ENCODE measurements around a stretch of chr1.

DNA sequence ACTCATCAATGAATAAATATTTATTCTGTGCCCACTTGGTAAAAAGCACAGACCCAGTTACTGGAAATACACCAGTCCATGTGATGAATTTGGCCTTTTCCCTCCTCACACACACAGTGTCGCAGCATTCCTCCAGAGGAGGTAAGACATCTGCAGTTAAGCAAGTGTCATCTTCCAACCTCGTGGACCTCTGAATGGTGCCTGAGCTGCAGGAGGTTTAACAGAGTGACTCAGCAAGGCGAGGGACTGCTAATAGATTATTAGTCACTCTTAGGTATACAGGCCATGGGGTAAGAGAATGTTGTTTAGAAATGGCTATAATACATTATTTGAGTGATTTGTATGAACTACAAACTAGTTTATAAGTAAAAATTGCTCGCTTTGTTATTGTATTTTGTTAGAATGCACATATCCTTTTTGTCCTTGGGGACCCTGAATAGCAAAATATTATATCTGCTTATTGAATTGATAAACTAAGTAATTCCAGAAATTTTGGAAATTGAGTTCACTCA, 8.5 kb upstream of the LRRC8B start:
- RRBS = no CpG with 5 or more reads among the region's 4 CpGs

DNA sequence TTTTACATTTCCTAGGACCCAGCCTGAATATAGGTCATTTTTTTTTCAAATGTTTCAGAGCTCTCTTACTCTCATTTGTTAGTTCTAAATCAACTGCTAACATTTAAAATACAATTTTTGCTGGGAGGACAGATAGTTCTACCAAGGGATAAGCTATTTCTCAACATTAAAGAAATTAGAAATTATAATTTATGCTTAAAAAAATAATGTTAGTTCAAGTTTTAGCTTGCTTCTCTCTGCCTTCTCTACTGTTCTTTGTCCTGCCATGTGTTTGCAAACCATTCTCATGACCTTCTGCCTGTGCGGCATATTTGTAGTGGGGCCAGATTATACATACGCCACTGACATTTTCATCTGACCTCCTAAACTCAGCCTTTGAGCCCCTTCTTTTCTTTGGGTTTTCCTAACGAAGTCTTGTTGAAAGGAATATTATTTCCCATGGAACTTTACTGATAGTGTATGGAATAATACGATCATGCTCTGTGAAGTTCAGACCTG, 15.4 kb downstream of the LRRC8D start:
- RRBS = no CpG with 5 or more reads among the region's 4 CpGs

DNA sequence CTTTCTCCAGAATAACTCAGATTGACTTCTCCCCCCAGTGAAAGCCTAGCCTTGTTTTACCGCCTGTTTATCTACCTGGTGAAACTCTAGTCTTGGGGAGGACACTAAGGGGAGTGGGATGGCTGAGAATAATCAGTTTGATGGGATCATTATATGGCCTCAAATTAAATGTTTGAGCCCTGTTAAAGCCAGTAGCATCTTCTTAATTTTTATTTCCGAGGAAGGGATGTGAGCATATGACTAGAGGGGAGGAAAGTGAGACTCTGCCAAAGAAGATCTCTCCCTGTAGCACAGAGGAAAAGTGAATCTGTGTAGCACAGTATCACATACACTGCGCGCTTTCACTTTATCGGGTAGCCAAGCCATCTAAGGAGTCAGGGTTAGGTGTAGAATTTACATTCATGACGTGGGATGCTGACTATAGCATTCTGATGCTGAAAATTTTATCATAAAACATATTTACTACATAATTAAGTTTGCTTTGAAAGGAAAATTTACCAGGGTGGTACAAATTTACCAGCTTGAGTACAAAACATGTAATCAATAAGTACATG, 24.0 kb downstream of the LRRC8D start:
- RRBS = no CpG with 5 or more reads among the region's 6 CpGs

GRCh38 chr1:89872072-89872636, 51.3 kb downstream of the LRRC8D start:
- RRBS = no CpG with 5 or more reads among the region's 9 CpGs

- RRBS = no CpG with 5 or more reads among the region's 2 CpGs
Measured at GRCh38 chr1:90027298-90027747, 32.4 kb downstream of the ZNF326 start.

DNA sequence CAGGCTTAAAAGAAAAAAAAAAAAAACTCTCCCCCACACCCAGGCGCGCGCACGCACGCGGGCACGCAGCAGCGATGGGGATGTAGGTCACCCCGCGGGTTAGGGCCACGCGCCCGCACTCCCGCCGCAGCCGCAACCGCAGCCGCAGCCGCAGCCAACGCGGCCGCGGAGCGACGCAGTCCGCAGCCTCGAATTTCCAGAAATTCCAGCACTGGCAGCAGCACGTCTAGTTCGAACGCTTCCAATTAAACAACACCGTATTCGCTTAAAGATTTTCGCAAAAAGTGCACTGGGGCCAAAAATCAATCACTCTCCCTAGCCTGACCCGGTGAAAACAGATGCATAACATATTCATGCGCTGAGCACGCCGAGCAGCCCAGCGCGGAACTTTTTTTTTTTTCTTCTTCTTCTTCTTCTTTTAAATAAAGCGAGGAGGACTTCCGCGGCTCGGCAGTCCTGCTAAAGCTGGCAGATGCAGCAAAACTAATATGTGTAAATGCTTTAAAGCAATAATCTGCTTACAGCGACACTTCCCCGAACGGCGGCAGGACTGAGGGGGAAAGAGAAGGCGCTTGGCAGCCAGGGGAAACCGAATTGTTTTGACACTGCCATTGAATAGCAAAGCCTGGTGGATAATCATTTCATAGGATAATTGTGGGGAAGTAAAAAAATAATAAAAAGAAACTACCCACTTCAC, 13.5 kb upstream of the BARHL2 start:
- RRBS = no CpG with 5 or more reads among the region's 49 CpGs

DNA sequence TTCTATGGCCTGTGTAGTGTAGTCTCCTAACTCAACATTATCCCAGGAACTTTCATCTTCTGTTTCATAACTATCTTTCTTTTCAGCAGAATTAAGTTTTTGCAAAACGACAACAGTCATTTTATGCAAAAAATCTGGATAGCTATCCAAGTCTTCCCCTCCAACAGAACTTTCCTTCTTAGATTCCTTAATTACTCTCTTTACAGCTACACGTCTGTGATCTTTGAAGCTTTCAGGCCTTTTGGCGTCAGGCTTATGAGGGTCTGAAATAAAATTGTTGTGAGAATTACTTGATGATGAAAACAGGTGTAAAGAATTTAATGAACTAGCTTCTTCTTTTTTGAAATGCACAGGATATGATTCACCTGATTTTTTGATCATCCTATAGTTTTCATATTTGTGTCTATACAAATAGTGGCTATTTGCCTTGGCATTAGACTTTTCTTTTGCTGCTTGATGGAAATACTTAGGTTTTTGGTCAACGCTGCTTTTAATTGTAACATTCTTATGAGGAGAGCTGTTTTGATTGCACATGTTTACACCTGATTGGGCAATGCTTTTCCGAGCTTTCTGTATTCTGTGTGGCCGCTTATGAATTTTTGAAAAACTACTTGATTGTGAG, 83.0 kb downstream of the ZNF644 start:
- RRBS = no CpG with 5 or more reads among the region's 6 CpGs

DNA sequence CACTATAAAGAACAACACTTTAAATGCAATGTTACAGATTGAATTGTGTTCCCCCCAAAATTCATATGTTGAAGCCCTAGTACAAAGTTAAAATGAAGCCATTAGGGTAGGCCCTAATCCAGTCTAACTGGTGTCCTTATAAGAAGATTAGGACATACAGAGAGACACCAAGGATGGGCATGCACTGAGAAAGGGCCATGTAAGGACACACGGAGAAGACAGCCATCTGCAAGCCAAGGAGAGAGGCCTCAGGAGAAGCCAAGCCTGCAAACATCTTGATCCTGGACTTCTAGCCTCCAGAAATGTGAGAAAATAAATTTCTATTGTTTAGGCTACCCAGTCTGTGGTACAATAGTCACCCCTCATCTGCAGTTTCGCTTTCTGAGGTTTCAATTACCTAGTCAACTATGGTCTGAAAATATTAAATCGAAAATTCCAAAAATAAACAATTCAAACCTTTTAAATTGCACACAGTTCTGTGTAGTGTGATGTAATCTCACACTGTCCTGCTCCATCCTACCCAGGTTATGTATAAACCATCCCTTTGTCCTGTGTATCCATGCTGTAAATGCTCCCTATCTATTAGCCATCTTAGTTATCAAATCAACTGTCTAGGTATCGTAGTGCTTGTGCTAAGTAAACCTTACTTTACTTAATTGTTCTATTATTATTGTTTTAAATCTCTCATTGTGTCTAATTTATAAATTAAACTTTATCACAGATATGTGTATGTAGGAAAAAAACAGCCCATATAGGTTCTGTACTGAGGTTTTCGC, 52.6 kb downstream of the ZNF644 start:
- RRBS = no CpG with 5 or more reads among the region's 5 CpGs

- RRBS = no CpG with 5 or more reads among the region's 2 CpGs
Measured at GRCh38 chr1:91499699-91500238, 882 bp upstream of the CDC7 start.

DNA sequence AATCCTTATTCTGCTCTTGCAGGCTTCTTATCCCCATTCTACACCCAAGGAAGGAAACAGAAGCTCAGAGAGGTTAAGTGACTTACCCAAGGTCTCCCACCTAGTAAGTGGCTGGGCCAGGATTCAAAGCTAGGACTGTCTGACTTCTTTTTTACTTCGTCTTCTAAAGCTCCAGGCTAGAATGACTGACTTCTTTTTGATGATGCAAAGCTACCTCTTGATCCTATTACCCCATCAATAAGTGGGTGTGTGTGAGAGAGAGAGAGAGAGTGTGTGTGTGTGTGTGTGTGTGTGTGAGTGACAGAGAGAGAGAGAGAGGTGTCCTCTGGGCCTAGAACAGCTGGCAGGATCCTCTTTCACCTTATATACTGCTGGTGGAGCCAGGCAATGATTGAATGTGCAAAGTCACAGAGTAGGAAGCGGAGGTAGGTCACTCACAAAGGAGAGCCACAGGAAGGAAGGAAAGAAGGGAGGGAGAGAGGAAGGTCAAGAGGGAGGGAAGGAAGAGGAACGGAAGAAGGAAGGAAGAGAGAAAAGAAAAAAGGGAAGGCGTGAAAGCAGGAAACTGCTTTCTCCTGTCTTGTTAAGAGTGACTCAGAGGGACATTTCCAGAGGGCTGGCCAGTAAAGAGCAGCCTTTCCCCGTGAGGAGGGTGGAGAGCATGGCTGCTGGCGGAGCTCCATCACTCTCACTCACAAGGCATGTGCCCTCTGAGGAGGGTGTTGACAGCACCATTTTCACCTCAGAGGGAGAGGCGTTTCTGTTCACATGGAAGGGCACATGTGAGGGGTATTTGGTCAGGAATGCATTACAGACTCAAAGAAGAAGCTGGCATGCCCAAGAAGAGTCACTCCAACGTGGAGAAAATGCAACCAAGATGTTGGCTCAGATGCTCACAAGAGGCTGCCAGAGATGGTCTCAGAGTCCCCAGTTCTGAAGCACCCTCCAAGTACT, 69.0 kb downstream of the CDC7 start:
- RRBS = no CpG with 5 or more reads among the region's 8 CpGs

DNA sequence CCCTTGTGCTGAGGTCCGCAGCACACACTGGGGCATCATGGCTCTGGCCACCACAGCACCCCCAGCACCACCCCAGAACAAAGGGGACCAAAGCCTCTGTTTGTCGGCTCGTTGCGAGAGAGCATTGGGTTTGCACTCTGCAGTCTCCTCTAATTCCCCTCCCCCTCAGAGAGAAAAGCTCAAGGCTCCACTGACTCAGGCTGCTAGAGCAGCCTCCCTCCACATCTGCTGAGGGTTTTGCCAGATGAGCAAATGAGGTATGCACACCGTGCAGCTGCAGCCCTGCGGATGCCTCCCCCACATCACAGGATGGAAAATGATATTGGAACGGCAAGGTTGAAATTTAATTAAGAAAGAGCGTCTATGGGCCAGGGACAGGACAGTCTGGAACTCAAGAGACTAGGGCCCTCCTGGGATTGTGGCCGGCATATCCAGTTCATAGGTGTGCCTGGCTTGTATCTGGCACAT, 154.6 kb downstream of the TGFBR3 start:
- RRBS = no CpG with 5 or more reads among the region's 9 CpGs

- RRBS = no CpG with 5 or more reads among the region's 10 CpGs
Measured at GRCh38 chr1:91736034-91736580, 149.8 kb downstream of the TGFBR3 start.

DNA sequence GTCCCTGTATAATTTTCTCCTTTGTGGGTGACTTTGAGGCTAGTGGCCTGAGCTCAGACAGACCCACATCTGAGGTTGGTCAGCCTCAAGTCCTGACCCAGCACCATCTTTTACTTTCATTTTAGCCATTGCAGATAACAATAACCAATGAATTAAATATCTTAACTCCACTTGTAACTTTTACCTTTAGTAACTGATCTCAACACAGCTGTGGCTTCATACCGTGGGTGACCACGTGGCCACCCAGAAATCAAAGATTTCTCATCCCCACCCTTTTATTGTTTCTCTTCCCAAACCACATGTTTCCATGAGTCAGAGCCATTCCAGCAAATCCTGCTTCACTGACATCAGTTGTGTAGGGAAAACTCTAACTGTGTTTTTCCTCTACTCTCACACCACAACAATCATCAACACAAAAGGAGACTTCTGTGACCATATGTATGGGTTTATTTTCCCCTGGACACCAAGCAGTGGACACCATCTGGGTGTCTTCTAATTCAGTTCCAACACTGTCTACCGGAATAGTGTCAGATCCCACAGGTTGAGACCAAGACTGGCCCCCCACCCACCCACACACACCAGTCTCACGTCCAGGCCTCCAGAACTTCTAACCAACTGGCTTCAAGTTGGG, 25.0 kb upstream of the BRDT start:
- RRBS = no CpG with 5 or more reads among the region's 4 CpGs

GRCh38 chr1:92360069-92360469, 61.2 kb downstream of the RPAP2 start:
- RRBS = no CpG with 5 or more reads among the region's 3 CpGs

GRCh38 chr1:92537978-92538326, 51.2 kb upstream of the GFI1 start:
- RRBS = no CpG with 5 or more reads among the region's 2 CpGs

GRCh38 chr1:92842770-92843274, 11.0 kb downstream of the RPL5 start:
- RRBS = no CpG with 5 or more reads among the region's 1 CpG

DNA sequence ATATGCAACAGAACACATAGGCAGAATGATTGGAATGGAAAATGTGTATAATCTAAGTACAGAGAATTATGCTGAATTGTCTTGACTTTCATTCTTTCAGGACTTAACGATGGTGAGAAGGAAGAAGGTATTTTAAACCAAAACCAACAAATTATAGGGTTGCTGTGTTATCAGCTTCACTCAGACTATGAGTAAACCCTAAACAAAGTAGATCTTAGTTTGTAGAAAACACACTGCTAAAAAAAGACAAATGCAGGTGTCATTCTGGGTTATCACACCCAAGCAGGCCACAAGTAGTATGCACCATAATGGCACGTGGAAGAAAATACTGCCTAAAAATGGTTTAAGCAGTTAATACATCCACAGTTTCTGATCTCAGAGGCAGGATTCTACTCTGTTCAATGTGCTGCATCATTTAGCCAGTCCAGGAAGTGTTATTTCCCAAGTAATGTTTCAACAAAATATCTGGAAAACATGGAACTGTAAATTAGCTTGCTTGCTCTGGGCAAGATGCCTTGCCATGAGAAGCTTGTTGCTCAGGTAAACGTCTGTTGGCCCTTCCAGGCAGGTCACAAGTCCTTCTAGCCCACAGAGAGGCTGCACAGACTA, 4.2 kb downstream of the DIPK1A start:
- RRBS = no CpG with 5 or more reads among the region's 3 CpGs

DNA sequence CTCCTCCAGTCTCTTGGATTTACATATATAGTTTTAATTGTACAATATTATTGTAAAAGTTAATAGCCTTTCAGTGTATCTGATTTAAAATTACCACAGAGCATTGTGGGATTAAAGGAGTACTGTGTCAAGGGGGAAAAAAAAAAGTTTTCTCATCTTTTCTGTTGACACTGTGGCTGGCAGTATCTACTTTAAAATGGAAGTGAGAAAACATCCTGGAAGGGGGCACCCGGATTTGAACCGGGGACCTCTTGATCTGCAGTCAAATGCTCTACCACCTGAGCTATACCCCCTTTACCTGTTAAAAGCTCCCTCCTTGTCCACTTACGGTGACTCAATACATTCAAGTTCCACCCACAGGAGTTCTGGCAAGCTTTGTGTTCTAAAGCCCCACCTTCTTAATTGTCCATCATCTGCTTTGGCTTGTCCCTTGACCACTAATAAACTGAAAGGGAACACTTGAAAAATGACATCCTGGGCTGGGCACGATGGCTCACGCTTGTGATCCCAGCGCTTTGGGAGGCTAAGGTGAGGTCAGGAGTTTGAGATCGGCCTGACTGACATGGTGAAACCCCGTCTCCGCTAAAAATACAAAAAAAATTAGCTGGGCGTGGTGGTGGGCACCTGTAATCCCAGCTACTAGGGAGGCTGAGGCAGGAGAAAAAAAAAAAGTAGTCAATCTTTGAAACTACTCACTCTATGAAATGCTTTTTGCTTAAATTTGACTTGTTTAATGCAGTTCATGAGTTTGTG, 68.3 kb downstream of the FNBP1L start:
- RRBS = no CpG with 5 or more reads among the region's 10 CpGs

DNA sequence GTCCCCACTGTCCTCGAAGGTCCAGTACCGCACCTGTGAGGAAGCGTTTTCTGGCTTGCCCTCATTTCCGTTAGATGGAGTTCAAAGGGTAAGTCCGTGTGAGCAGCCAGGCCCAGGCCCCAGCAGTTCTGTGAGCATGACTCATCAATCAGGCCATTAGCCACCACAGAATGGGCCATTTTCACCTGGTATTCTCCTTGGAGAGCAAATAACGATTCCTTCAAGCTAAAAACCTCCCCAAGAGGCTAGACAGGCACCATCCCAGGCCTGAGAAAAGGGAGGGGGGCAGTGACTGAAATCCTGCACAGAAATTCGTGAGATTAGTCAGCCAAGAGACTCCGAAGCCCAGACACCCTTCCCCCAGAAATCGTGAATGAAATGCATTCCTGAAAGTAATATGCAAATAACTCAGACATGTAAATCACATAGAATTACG, 66.0 kb downstream of the BCAR3 start:
- RRBS = no CpG with 5 or more reads among the region's 10 CpGs

Measured in aortic smooth muscle cell (primary cell).